Measurements from ENCODE around the genes PPP1R35, AGFG2 and MUC17.

DNA sequence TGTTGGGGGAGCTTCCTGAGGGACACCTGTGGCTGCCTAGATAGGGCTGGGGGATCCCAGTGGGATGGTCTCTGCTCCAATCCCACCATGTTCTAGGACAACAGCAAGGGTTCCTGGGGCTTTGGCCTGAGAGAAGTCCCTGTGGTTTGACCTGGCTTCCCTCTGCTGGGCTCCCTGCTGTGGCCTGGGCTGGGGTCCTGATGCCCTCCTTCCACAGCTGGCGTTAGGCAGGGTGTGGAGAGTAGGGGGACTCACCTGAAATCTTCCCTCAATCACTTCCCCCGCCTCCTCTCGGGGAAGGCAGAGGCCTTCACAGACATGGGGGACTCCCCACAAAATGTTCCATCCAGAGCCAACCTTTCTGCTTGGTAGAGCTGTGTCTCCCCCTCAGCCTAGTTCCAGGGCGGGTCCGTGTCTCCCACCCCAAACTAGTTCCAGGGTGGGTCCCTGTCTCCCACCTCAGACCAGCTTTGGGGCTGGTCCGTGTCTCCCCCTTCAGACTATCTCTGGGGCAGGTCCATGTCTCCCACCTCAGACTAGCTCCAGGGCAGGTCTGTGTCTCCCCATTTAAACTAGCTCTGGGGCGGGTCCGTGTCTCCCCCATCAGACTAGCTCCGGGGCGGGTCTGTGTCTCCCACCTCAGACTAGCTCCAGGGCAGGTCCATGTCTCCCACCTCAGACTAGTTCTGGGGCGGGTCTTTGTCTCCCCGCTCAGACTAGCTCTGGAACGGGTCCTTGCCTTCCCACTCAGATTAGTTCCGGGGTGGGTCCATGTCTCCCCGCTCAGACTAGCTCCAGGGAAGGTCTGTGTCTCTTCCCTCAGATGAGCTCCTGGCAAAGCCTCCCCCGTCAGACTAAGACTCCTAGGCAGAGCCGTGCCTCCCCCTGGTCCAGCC lies 2.2 kb downstream of the PVRIG start:
- PRO-cap = no peak
CAGE:
- cytosol, long polyA plus RNA = no peak
- long polyA plus RNA = no peak
- nucleus, long polyA plus RNA = no peak

GRCh38 chr7:100338044-100338580 lies 19.8 kb upstream of the PILRB start:
- PRO-cap = no peak
CAGE:
- cytosol, long polyA plus RNA = no peak
- long polyA plus RNA = no peak
- nucleus, long polyA plus RNA = no peak

- PRO-cap = no peak
CAGE:
- cytosol, long polyA plus RNA = no peak
- long polyA plus RNA = no peak
- nucleus, long polyA plus RNA = no peak
Observed at GRCh38 chr7:100349411-100350449, 8.2 kb upstream of the PILRB start.

- PRO-cap = bidirectional peak, plus-strand start at chr7:100436667, minus-strand start at chr7:100436474
CAGE:
- cytosol, long polyA plus RNA = no peak
- long polyA plus RNA = no peak
- nucleus, long polyA plus RNA = no peak
Observed at GRCh38 chr7:100436279-100436839, at the start of gene PPP1R35. Gene PPP1R35, minus strand, starts transcription at chr7:100436497.

- PRO-cap = no peak
CAGE:
- cytosol, long polyA plus RNA = no peak
- long polyA plus RNA = no peak
- nucleus, long polyA plus RNA = no peak
Observed at GRCh38 chr7:100440055-100440616, 3.8 kb upstream of the PPP1R35 start.

DNA sequence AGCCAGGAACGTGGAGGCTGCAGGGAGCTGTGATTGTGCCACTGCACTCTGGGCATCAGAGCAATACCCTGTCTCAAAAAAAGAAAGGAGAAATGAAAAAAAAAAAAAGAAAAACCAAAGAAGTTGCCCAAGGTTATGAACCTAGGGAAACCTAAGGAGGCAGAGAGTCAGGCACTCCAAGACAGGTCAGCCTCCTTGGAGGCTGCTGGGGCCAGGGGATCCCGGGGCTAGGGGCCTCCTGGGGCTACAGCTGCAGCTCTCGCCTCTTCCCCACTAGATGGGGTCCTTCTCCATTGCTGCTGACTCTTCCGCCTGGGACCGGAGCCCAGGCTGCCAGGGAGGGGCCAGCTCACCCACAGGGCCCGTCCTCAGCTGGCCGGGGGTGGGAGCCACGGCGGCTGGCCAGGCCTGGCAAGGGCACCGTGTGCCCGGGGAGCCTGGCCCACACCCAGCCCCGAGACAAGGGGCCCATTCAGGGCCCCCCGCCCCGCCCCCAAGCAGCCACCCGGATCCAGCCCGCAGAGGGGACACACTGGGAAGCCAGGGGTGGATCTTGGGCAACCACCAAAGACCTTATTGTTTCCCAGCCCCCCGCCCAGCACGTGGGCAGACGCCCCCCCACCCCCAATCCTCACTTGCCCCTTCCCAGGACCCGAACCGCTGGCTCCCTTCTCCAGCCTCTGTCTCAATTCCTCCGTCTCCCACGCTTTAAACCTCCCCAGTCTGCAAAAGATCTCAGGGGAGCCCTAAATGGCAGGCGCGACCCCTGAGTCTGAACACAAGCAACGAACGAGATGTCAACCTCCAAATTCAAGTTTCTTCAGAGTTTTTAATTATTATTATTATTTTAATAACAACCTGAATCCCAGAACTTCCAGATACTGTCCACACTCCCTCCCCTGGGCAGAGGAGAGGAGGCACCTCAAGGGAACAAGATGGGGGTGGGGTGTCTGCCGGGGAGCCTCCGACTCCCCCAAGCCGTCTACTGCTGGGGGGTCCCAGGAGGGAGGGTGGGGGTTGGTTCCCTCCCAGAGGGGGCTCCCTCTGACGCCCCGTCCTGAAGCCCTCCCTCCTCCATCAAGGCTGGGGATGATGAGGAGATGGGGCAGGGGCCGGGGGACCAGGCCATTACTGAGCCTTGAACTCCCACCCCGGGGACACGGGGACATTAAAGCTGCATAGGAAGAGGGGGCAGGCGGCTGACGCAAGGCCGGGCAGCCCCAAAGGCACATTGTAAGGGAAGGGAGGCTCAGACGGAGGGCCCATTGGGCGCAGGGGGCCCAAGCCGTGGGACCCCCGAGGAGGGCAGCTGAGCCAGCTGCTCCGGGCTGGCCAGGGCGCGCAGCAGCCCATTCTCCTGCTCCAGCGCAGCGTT lies 2.1 kb upstream of the SPACDR start:
- PRO-cap = no peak
CAGE:
- cytosol, long polyA plus RNA = no peak
- long polyA plus RNA = no peak
- nucleus, long polyA plus RNA = no peak

DNA sequence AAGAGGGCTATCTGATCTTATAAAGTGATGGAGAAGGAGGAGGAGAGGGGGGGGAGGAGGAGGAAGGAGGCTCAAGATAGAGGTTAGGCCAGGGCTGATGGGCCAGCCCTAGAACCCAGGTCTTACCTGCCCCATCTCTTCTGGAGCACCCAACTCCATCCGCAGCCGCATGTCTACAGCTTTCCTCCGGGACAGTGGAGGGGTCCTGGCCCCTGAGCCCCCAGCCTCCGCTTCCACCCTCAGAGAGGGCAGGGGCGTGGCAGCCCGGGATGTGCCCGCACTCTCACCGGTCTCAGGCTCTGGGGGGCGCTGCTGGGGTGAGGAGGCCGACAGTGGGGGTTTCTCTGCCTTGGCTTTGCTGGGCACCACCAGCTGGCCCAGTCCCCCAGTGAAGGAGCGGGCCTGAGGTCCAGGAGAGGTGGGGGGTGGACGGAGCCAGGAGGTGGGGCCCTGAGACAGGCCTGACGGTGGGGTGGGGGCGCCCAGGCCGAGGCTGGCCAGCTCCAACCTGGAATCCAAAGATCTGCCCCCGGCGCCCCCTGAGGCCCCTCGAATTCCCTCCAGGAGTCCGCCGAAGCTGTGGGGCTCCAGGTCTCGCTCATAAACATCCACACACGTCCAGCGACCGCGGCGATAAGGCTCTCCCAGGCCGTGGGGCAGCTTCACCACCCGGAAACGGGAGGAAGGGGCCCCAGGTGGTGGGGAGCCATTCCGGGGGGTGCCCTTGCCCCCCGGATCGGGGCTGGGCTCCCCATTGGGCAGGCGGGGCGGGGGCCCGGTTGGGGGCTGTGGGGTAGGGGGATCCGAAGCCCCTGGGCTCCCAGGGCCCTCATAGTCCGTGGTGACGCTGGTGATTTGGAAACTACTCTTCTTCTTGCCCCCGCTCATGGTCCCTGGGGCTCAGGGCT lies 1.6 kb downstream of the TSC22D4 start:
- PRO-cap = no peak
CAGE:
- cytosol, long polyA plus RNA = no peak
- long polyA plus RNA = no peak
- nucleus, long polyA plus RNA = no peak

DNA sequence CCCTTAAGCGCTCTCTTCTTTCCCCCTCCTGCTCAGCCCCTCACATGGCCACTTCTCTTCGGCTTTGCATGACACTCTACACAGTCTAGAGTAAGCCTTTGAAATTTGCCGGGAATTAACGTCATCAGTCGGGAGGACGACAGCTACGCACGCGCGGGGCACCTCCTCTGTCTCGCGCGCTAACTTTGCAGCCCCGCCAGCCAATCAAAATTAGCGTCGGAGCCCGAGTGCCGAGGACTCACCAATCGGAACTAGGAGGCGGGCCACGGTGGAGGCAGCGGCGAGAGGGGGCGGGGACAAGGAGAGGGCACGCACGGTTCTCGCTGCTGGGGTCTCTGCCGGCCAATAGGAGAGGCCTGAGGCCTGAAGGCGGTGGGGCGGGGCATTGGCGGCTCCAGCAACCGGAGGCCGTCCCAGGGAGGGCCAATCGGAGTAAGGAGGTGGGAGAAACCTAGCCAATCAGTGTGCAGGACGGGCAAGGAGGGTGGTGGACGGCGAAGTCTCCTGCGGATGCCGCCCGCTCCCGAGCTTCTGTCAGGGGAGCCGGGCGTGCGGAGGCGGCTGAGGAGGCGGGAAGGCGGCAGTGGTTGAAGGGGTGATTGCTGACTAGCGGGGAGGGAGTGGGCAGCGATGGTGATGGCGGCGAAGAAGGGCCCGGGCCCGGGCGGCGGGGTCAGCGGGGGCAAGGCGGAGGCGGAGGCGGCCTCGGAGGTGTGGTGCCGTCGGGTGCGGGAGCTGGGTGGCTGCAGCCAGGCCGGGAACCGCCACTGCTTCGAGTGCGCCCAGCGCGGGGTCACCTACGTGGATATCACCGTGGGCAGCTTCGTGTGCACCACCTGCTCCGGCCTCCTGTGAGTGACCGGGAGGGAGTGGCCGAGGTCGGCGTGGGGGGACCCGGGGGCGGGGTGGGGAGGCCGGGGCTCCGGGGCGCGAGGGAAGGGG lies at the start of gene AGFG2:
Gene AGFG2, plus strand, starts transcription at position 487 of the 942 bp plus-strand sequence.
- PRO-cap = bidirectional peak, plus-strand start at position 365 of the sequence, minus-strand start at position 66 of the sequence; unidirectional peak, plus-strand start at position 530 of the sequence
CAGE:
- cytosol, long polyA plus RNA = no peak
- long polyA plus RNA = no peak
- nucleus, long polyA plus RNA = no peak

DNA sequence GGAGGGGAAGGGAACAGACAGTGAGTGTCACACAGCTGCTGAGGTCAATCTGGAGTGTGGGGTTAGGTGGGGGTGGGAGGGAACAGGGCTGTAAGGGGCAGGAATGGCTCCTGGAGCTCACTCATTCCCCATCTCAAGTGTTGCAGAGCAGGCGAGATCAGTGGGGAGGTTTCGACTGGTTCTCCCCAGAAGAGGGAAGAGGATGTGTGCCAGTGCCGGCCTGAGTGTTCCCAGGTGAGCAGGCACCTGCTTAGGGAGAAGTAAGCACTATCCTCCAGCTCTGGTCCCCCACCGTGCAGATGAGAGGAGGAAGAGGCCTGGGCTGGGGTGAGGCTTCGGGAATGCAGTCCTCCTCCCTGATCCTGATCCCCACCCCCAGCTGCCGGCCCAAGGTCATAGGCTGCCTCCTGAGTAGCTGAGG lies 1.4 kb downstream of the LRCH4 start:
- PRO-cap = no peak
CAGE:
- cytosol, long polyA plus RNA = no peak
- long polyA plus RNA = no peak
- nucleus, long polyA plus RNA = no peak

- PRO-cap = no peak
CAGE:
- cytosol, long polyA plus RNA = no peak
- long polyA plus RNA = no peak
- nucleus, long polyA plus RNA = no peak
Observed at GRCh38 chr7:100685850-100686546, 8.1 kb downstream of the GIGYF1 start.

GRCh38 chr7:100802961-100803984 lies 24.1 kb downstream of the EPHB4 start:
- PRO-cap = bidirectional peak, plus-strand start at chr7:100803781, minus-strand start at chr7:100803647
CAGE:
- cytosol, long polyA plus RNA = no peak
- long polyA plus RNA = no peak
- nucleus, long polyA plus RNA = no peak

GRCh38 chr7:100818309-100818788 lies 9.0 kb downstream of the EPHB4 start:
- PRO-cap = no peak
CAGE:
- cytosol, long polyA plus RNA = no peak
- long polyA plus RNA = no peak
- nucleus, long polyA plus RNA = no peak

DNA sequence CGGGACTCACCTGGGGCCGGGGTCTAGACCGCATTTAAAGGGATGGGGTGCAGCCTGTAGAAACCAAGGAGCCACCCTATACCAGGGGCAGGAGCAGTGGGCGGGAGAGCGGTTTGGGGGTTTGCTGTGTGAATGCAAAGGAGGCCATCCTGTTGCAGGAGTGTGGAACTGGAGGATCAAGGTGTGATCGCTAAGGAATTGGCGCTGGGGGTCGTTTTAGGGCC lies 1.1 kb downstream of the EPHB4 start:
- PRO-cap = no peak
CAGE:
- cytosol, long polyA plus RNA = no peak
- long polyA plus RNA = no peak
- nucleus, long polyA plus RNA = no peak

DNA sequence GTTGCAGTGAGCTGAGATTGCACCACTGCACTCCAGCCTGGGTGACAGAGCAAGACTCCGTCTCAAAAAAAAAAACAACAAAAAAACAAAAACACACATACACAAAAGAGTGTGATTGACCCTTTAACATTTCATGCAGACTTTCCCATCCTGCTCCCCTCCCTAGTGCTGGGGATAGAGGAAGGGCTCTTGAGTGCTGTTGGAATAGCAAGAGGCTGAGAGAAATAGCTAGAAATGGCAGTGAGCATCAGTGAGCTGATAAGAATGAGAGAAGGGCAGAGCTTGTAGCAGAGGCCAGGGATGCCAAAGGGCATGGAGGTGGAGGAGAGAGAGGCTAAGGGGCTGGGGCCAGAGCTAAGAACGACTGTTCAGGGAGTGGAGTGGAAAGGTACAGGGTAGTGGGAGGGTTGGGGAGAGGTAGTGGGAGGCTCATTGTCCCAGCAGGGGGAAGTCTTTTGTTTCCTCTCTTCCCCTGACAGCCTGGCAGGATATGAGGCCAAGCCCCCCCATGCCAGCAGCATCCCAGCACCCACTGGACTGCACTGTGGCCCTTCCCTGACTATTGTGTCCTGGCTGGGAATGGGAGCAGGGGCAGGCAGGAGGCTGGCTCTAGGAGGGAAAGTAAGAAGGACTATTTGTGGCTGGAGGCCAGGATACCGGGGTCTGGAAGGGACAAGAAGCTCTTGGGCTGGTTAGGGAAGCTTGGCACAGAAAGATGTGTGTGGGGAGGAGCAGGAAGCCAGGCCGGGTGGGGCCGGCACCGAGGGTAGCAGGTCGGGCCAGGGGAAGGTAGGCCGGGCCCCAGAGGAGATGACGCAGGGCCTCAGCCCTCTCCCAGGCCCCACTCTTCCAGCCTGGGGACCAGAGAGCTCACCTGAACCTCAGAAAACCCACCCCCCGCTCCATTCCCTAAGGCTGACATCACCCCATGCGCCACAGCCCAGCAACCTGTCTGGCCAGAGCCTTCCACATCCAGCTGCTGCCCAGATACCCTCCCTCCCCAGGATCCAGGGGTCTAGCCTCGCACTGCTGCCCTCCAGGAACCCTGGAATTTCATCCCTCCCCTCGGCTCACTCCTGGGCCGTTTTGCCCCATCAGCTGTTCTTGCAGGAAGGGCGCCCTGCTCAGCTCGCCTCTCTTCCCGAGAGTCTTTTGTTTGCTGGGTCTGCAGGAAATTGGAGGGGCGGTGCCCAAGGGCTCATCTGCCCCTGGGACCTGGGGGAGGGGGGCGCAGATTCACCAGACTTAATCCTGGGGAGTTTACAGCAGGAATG lies 8.7 kb upstream of the EPHB4 start:
- PRO-cap = no peak
CAGE:
- cytosol, long polyA plus RNA = no peak
- long polyA plus RNA = no peak
- nucleus, long polyA plus RNA = no peak

DNA sequence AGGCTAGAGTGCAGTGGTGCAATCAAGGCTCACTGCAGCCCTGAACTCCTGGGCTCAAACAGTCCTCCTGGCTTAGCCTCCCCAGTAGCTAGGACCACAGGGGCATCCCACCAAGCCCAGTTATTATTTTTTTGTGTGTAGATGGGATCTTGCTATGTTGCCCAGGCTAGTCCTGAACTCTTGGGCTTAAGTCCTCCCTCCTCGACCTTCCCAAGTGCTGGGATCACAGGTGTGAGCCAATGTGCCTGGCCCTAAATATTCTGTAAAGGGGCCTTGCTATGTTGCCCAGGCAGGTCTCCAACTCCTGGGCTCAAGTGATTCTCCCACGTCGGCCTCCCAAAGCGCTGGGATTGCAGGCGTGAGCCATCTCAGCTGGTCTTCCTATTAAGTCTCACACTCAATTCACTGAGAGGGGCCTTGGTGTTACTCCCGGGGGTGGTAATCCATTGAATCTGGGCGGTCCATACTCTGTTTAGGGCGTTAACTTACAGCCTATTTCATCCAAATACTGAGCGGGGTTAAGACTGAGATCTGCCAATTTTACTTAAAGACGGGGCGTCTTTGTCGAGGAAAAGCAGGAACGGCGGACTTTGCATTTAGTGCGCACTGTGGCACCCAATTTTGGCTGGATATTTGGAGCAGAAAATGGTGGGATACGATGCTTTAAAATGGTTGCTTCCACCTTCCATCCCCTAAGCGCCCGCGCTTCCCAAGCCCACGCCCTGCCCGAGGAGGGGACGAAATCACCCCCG lies 670 bp upstream of the SRRT start:
- PRO-cap = no peak
CAGE:
- cytosol, long polyA plus RNA = no peak
- long polyA plus RNA = no peak
- nucleus, long polyA plus RNA = no peak

DNA sequence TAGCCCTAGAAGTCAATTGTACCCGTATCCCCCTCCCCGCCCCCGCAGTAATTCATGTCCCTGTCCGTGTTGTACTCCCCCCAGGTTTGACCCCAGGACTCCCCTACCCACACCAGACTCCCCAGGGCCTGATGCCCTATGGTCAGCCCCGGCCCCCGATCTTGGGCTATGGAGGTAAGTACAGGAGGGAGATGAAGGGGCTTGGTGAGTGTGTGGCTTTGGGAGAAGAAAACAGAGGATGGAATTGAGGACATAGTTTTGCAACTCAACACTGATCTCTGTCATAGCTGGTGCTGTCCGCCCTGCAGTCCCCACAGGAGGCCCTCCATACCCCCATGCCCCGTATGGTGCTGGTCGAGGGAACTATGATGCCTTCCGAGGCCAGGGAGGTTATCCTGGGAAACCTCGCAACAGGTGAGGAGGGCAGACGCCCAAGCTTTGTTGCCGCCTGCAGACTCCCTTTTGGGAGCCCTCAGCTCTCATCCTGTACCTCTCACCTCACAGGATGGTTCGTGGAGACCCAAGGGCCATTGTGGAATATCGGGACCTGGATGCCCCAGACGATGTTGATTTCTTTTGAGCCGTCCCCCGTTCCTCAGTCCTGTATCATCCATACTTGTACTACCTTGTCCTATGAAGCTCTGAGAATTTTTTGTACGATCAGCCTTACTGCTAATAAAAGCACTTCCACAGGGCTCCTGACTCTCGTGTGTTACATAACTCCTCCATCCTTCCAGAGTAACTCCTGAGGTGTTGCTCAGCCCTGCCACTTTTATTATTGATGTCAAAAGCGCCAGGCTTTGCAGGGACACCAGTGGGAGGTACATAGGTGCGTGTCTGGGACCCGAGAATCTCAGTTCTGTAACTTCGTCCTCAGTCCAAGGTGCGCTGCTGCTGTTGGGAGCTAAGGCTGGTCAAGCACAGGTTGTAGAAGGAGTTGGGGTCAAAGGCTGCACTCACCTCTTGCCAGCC lies 1.3 kb downstream of the UFSP1 start:
- PRO-cap = no peak
CAGE:
- cytosol, long polyA plus RNA = no peak
- long polyA plus RNA = no peak
- nucleus, long polyA plus RNA = no peak

DNA sequence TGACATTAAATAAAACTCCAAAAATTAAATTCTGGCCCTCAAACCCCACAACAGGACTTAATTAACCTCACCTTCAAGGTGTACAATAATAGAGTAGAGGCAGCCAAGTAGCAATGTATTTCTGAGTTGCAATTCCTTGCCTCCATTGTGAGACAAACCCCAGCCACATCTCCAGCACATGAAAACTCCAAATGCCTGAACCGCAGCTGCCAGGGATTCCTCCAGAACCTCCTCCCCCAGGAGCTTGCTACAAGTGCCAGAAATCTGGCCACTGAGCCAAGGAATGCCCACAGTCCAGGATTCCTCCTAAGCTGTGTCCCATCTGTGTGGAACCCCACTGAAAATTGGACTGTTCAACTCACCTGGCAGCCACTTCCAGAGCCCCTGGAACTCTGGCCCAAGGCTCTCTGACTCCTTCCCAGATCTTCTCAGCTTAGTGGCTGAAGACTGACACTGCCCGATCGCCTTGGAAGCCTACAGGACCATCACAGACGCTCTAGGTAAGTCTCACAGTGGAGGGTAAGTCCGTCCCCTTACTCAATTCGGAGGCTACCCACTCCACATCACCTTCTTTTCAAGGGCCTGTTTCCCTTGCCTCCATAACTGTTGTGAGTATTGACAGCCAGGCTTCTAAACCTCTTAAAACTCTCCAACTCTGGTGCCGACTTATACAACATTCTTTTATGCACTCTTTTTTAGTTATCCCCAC lies 25.0 kb upstream of the MUC3A start:
- PRO-cap = no peak
CAGE:
- cytosol, long polyA plus RNA = no peak
- long polyA plus RNA = no peak
- nucleus, long polyA plus RNA = no peak

DNA sequence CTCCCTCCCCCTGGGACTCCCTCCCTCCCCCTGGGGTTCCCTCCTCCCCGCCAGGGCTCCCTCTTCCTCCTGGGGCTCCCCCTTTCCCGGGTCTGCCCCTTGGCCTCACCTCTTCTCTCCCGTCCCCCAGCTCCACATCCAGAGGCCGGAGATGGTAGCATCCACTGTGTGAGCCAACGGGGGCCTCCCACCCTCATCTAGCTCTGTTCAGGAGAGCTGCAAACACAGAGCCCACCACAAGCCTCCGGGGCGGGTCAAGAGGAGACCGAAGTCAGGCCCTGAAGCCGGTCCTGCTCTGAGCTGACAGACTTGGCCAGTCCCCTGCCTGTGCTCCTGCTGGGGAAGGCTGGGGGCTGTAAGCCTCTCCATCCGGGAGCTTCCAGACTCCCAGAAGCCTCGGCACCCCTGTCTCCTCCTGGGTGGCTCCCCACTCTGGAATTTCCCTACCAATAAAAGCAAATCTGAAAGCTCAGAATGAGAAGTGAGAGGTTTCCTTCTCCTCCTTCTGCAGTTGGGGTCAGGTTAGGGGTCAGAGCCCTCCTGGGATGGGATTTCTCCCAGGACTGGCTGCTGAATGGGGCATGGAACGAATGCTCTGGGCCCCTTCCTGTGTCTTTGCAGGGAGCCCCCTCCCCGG lies 1.3 kb upstream of the MUC17 start:
- PRO-cap = no peak
CAGE:
- cytosol, long polyA plus RNA = start-site peak on the minus strand centred at position 401 of the sequence, 68 bp wide, 10 and 17 reads in 2 replicates
- long polyA plus RNA = no peak
- nucleus, long polyA plus RNA = no peak

DNA sequence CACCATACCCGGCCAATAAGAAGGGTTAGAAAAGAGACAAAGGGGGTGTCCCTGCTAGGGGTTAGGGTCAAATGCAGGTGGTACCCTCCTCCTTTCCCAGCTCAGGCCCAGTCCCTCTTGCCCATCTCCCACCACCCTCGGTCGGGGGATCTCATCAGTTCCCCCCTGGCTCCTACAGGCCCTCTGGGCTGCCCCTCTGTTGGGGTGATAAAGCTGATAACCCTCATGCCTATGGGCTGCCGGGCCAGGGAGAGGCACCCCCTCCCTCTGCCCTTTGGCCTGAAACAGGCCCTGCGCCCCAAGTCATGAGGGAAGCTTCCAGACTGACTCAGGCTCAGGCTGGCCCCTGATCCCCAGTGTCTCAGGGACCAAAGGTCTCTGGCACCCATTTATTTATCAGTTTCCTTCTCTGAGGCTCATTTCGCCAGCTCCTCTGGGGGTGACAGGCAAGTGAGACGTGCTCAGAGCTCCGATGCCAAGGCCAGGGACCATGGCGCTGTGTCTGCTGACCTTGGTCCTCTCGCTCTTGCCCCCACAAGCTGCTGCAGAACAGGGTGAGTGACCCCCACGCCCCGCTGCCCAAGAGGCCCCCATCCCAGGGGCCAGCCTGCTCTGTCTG lies at the start of gene MUC17:
Gene MUC17, plus strand, starts transcription at position 418 of the 619 bp plus-strand sequence.
- PRO-cap = no peak
CAGE:
- cytosol, long polyA plus RNA = no peak
- long polyA plus RNA = no peak
- nucleus, long polyA plus RNA = no peak

DNA sequence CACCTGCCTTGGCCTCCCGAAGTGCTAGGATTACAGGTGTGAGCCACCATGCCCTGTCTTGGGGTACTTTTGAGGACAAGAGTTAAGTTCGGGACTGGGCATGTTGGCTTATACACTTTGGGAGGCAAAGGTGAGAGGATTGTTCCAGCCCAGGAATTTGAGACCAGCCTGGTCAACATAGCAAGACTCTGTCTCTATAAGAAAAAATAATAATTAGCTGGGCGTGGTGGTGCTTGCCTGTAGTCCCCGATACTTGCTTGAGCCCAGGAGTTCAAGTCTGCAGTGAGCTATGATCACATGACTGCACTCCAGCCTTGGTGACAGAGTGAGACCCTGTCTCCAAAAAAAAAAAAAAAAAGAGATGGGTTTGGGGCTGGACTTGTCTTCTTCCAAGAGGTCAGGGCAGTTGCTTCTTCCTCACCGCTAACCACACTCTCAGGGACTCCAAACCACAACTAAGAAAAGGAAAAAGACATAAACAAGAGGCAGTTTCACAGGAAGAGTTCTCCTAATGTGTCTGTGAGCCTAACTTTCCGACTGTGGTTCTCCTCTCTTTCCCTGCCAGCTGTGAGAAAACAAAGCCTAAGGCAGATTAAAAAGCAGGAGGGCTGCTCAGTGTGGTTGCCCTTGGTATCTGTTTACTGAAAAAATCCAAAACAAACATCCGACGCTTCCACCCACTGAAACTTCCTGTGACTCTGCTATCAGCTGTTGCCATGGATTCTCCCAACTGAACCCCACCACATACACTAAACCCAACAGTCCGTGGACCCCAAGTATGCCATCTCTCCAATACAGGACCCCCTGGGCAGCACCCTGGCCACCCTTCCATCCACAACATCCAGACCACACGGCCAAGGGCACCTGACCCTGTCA lies 2.4 kb upstream of the SERPINE1 start:
- PRO-cap = no peak
CAGE:
- cytosol, long polyA plus RNA = no peak
- long polyA plus RNA = no peak
- nucleus, long polyA plus RNA = no peak